Daoy (cell line): ENCODE data around the gene PRL.

- RAMPAGE, long total RNA: no peak
Measured at GRCh38 chr6:18152722-18153671, 1.9 kb downstream of the TPMT start.

DNA sequence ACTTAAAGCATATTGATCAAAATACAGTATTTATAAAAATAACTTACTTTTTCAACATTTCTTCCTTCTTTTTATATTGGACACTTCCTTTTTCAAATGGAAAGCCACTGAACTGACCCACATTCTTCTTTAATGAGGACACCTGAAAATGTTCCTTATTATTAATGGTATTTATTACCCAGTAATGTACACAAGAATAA is 8.1 kb downstream of the DEK start:
- RAMPAGE, long total RNA: no peak

- RAMPAGE, long total RNA: no peak
Measured at GRCh38 chr6:18368165-18368854, 18.8 kb upstream of the RNF144B start.

- RAMPAGE, long total RNA: no peak
Measured at GRCh38 chr6:18503490-18504438, 116.6 kb downstream of the RNF144B start.

- RAMPAGE, long total RNA: no peak
Measured at GRCh38 chr6:19803405-19804053, 33.6 kb upstream of the ID4 start.

- RAMPAGE, long total RNA: no peak
Measured at GRCh38 chr6:19841237-19841994, 4.2 kb downstream of the ID4 start.

GRCh38 chr6:19845517-19846051 is 8.4 kb downstream of the ID4 start:
- RAMPAGE, long total RNA: no peak

DNA sequence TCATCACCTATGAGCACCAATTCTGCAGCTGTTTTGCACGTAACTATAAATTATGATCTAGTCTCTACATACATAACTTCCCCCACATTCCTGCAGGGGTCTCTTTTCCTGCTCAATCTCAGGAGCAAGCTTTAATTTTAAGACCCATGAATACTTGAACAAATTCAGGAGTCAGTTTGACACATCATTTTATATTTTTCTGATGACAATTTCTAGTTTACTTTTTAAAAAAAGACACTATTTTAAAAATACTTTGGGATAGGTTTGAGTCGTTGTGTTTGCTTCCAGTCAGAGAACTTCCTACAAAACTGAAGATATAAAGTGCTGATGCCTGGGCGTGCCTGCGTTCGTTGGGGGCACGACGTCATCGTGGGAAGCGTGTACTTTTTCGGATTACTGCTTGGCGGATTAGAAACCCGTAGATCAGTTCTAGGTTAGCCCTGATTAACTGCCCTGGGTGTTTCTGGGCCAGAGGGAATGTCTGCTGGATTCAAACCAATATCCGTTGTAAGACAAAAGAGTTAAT is 1.0 kb upstream of the E2F3 start:
- RAMPAGE, long total RNA: no peak

DNA sequence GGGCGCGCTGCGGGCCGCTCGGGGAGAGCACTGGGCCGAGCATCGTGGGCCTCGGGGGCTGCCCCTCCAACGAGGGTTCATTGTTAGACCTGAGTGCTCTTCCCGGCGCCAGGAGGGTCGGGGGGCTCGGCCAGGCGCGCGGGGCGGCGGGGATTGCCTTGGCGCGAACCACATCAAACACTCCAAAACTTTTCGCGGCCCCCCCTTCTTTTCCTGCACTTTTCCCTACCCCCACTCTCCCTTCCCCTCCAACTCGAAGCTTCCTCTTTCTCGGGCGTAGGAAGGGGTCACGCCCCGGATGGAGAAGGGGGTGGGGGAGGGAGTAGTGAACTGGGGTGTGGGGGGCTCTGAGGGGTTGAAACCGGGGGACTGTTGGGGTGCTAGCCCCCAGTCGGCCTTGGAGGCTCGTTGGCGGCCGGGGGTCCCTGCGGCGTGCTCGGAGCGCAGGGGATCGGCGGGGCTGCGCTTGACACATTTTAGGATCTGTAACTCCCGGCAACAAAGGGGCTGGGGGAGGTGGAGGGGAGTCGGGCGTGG is 1.1 kb downstream of the E2F3 start:
- RAMPAGE, long total RNA: no peak

DNA sequence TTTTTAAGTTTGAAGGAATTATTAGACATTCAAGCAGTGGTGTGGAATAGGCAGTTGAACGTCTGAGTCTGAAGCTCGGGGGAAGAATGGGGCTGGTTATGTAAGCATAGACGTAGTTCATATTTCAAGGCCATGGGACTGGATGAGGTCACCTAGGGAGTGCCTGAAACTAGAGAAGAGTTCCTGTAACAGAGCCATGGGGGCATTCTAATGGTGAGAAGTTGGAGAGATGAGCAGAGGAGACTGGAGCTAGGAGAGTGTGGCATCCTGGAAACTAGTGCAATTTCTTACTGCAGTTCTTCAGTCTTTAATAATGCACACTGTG is 6.5 kb downstream of the CDKAL1 start:
- RAMPAGE, long total RNA: no peak

DNA sequence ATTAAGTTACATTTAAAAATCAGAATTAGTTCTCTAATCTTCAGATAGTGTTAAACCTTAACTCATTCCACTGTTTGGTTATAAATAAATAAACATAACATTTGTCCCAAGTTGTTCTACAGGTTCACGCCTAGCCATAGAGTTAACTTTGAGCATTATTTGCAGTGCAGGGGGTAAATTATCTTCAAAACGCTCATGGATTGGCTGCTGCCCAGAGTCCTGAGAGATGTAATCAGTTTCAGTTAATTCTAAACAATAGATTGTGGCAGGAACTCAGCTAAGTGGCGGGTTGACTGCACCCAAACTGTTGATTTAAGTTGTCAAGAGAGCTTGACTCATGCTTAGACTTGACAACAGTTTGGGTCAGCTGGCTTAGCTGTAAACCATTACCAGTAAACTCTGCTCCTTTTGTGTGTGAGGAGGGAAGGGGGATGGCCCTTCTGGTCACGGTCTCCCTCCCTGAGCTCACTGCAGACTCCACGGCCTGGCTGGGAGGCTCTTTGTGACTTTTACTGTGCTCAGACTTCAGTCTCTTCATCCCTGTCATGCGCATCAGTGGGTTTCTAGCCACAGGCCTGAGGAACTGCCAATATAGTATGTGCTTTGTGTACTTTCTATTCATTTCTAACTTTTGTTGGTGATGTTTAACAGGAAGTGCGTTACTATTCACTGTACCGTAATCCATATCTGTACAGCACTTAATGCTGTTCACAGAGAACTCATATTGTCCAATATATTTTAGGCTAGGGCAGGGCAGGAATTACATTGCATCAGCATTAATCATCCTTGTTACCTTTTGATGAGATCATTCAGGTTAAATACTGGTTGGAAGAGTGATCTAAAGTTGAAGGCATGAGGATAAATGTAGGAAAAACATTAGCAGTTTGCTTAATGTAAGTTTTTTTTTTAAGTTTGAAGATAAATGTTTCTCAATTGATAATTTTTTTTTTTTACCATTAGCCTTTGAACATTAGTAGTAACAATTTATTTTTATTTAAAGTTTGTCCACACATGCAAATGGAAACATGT is 488.2 kb downstream of the CDKAL1 start:
- RAMPAGE, long total RNA: no peak

DNA sequence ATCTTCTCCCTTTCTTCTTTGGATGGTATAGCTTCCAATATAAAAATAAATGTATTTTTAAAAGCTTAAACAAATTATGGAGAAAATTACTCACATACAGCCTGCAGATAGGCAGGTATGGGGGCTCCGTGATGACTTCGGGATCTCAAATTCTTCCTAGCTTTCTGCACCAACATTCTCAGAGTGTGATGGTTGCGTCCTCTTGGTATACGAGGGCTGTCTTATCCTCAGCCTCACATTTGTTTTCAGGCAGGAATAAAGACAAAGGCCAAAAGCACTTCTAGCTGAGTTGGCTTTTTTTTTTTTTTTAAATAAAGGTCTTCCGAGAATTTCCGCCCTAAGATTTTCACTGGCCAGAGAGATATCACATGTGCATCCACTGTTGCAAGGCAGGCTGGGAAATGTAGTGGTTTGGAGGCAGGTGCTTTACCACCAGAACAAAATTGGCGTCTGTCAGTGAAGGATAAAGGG is 335.0 kb upstream of the SOX4 start:
- RAMPAGE, long total RNA: no peak

GRCh38 chr6:21402232-21402942 is 191.2 kb upstream of the SOX4 start:
- RAMPAGE, long total RNA: no peak

DNA sequence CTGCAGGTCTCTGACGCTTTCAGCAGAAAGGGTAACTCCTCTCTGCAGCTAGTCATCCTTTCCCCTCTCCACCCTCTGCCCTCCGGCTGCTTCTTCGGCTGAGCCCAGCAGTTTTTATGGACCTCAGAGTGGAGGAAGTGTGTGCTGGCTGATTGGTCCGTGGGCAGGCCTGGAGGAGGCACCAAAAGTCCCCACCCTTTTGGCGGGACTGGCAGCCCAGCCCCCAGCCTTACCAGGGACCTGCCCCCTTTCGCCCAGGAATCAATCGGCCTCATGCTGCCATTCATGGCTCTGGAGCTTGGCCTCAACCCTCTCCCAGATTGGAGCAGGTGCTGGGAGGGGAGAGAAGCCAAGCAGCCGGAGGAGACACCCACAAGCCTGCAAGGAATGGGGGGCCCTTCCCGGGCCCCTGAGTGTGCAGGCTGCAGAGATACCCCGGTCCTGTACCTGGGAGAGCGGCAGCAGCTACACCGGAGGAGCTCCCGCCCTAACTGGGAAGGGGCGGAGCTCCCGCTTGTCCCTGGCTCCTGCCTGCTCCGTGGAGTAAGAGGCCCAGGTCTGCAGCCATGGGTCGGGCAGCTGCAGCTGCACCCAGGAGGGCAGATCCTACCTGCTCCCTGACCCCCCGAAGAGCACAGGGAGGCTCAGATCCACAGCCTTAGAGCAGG is 170.3 kb upstream of the SOX4 start:
- RAMPAGE, long total RNA: no peak

DNA sequence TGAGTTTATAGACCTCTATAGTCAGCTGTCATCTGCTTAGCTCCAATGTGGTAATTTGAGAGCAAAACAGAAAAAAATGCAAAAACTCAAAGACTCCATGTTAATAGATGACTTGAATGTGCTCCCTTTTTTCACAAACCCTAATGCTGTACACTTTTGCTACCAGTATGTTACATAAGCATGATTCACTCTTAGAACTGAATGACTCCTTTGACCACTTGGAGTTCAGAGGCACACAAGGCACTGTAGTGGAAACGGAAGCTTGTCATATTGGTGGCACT is 55.2 kb upstream of the SOX4 start:
- RAMPAGE, long total RNA: no peak

DNA sequence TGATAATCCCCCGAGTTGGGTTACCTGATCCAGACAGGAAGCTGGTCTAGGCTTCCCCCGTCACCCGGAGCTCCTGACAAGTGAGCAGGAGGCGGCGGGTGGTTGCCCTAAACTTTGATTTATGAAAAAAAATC is 4.6 kb upstream of the SOX4 start:
- RAMPAGE, long total RNA: no peak

GRCh38 chr6:21608659-21609190 is 15.2 kb downstream of the SOX4 start:
- RAMPAGE, long total RNA: no peak

DNA sequence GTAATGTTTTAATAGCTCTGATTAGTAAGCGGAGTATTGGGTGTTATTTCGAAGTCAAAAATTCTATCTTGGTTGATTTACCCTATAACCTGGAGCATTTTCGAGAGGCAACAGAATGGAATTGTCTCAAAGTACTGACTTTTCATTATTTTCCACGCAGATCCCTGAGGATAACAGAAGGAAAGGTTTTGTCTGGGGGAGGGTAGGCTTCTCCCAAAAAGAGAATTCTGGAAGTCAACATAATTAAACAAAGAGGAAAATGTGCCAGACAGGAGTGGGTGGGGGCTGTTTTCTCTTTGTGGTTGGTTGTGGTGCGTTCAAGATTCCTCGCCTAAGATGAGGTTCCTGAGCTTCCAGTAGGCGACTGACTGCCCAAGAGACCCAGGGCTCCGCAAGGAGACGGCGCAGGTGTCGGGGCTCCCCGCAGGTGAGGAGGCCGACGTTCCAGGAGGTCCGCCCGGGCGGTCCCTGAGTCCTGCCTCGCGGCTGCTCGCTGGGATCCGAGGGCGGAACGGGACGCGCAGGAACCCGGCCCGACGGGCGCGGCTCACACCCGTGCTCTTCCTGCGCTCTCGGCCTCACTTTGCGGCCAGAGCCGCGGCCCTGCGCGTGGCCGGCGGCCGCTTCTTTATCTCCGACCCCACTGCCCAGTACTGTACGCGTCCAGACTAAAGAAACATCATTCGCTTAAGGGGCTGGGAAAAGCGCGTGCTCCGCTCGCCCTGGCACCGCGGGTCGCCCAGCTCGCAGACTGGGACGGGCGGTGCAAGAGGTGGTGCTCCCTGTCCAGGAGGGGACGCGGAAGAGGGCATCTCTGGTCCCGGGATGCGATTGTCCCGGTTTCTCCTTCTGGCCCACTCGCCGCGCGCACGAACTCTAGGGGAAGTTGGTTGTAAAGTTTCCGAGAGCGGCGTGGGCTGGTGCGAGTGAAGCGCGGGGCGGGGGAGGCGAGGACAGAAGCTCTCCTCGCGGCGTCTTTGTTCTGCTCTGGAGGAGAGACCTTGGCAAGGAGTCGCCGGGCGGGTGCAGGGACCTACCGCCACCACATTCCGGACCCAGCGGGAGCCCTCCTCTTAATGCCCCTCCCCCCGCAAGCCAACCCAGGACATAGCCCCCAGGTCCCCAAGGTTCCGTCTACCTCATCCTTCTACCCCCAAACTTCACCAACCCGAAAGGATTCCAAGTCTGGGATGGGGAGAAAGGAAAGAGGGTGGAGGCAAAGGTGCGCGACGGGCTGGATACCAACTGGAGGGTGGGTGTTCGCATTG is 70.8 kb downstream of the SOX4 start:
- RAMPAGE, long total RNA: no peak

DNA sequence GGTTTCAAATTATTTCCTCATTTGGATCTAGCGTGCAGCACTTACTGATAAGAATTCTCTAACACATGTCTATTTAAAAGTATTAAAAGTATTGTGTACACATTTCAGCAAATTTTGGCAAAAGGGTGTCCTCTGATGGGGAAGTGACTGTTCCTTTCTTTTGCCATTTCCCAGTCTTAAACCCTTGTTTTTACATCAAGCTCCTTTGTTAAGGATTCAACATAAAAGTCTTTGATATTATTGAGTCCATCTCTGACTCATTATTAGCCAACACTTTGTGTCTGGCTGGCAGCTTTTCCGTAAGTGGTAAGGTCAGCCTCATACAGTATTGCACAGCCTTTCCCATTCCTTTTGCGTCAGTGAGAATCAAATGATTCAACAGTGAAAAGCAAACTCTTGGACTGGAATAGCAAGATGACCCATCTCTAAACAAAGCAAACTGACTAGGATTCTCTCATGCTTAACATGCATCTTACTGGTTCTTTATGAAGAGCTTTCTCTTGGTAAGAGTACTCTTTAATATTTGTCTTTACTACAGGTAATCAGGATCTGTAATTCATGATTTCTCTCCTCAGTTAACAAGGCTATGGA is 183.8 kb downstream of the PRL start:
- RAMPAGE, long total RNA: no peak

- RAMPAGE, long total RNA: no peak
Measured at GRCh38 chr6:22296752-22297216, at the start of gene PRL. Gene PRL (minus strand): TSS chr6:22297036.